Natural killer cell (primary cell): ENCODE results near the genes GPR84 and PYM1.

GRCh38 chr12:54158940-54159578 lies 29.7 kb downstream of the SMUG1 start:
- PRO-cap: no peak

GRCh38 chr12:54306859-54307558 lies 6.2 kb upstream of the NFE2 start:
- PRO-cap: no peak

GRCh38 chr12:54364332-54364985 lies at the start of gene GPR84:
TSS of gene GPR84 (minus strand) at chr12:54364486.
- PRO-cap: no peak

DNA sequence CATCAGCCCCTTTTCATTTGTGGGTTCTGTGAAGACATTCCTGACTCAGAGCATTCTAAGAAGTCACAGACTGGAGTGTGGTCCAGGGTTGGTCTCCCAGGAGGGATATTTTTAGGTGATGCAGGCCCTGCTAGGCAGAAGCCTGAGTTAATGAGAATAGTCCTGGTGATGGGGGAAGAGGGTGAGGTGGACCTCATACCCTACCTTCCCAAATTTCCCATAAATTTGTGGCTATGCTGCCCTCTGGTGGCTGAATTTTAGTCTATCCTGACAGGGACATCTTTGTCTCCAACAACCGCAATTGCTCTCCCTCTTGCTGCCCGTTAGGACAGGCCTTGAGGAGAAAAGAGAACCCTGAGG lies 9.6 kb upstream of the ZNF385A start:
- PRO-cap: no peak

GRCh38 chr12:54406532-54407395 lies 12.3 kb downstream of the ITGA5 start:
- PRO-cap: no peak

- PRO-cap: no peak
Measured at GRCh38 chr12:54415165-54415995, 3.7 kb downstream of the ITGA5 start.

DNA sequence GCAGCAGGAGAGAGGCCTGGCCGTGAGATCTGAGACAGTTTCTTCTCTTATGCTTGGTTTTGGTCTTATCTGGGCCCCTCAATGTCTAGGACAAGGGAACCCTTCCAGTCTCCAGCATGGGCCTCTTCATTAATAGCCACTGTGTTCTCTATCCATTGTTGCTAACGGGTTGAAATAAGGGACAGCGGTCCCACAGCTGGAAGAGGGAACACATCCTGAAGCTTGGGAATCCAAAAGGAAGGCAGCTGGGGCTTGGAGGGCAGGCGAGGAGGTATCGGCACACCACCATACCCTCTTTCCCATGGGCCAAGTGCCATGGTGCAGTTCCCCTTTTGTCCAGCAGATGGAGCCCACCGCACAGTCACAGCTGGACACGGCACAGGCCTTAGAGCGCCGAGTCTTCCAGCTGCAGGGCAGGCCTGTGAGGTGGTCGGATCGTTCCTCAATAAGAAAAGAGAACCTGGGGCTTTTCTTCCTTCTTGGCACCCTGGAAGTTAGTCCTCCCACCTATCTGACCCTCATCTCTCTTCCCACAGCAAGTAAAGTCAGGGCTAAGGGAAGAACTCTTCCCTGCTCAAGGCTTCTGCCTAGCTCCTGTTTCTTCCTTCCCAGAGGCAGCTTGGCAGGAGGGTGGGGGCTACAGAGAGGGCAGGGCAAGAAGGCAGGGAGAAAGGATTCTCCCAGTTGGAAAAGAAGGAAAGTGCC lies 8.8 kb downstream of the PPP1R1A start:
- PRO-cap: no peak

- PRO-cap: no peak
Measured at GRCh38 chr12:54601878-54602525, 13.5 kb upstream of the PPP1R1A start.

DNA sequence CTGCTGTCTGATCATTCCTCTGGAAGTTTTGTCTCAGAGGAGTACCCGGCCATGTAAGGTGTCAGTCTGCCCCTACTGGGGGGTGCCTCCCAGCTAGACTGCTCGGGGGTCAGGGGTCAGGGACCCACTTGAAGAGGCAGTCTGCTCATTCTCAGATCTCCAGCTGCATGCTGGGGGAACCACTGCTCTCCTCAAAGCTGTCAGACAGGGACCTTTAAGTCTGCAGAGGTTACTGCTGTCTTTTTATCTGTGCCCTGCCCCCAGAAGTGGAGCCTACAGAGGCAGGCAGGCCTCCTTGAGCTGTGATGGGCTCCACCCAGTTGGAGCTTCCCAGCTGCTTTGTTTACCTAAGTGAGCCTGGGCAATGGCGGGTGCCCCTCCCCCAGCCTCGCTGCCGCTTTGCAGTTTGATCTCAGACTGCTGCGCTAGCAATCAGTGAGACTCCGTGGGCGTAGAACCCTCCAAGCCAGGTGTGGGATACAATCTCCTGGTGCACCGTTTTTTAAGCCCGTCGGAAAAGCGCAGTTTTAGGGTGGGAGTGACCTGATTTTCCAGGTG lies 34.0 kb downstream of the MUCL1 start:
- PRO-cap: no peak

DNA sequence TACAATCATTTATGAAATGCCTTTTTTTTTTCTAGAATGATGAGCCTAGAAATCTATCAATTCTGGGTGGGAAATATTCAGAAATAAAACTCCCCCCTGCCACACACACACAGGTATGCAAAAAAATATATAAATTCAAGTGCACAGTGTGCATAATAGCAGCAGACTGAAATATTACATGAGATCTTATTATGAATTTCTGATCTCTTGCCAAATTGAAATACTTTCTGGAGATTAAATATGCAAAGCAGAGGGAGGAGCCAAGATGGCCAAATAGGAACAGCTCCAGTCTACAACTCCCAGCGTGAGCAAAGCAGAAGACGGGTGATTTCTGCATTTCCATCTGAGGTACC lies 8.4 kb upstream of the OR6C68 start:
- PRO-cap: no peak

DNA sequence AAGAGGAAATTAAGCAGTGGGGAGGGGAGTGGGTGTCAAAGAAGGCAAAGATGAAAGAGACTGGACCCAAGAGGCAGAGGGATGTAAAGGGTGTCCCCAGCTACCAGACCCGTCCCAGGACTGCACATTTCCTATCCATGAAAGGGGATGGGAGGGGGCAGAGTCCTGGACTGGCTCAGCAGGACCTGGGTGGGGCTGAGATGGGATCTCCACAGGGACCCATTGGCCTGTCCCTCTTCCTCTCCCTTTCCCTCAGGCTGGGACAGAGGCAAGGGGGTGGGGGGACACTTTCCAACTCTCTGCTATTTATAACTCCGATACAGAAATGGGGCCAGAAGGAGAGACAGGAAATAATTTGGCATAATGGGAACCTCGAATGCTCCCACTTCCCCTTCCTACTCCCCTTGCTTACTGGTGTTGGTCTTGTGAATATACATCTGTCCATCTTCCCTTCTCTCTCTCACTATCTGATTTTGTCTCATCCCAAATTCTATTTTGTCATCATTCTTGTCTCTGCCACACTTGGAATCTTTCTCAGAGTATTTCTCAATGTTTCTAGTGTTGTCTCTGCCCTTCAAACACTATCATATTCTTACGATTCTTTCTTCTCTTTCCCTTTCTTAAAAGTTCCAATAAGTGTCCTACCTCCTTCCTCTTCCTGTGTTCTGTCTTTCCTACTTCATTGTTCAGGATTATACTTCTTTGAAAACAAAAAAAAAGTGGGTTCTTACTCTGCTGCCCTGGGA lies 1.1 kb upstream of the ITGA7 start:
- PRO-cap: no peak

- PRO-cap: no peak
Measured at GRCh38 chr12:55828025-55828590, 1.3 kb downstream of the DNAJC14 start.

DNA sequence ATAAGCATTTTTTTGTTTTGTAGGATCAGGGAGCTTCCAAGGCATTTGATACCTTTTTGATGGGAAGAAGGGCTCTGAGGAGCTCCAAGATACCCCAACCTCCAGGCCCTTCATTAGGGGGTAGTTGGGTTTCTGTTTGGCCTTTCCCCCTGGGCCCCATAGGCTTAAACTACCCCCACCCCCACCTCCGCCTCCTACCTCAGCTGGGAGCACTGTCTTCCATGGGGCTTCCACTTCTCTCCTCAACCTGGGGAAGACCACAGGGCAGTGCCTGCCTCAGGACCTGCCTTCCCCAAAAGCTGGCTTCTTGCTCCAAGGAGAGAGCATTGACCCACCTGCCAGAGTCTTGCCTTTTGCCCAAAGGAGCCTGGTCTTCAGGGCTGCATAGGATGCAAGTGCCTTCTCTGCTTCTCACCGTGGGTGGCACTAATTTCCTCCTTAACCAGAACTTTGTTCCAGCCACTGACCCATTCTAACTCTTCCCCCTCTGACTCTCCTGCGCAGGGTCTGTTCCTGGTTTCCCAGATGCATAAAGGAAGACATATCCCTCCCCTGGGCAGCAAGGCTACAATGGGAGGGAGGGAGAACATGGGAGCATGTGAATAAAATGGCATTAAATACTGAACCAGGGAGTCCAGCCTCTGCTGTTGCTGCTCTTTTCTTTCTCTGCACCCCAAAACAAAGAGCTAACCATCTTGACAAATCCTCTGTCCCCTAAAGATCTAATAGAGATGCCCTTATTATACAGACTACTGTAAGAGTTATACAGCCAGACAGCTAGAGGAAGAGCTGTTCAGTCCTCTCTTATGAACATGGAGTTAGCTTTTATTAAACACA lies 6.5 kb upstream of the DNAJC14 start:
- PRO-cap: no peak

- PRO-cap: no peak
Measured at GRCh38 chr12:55909160-55909760, 18.4 kb downstream of the PYM1 start.

DNA sequence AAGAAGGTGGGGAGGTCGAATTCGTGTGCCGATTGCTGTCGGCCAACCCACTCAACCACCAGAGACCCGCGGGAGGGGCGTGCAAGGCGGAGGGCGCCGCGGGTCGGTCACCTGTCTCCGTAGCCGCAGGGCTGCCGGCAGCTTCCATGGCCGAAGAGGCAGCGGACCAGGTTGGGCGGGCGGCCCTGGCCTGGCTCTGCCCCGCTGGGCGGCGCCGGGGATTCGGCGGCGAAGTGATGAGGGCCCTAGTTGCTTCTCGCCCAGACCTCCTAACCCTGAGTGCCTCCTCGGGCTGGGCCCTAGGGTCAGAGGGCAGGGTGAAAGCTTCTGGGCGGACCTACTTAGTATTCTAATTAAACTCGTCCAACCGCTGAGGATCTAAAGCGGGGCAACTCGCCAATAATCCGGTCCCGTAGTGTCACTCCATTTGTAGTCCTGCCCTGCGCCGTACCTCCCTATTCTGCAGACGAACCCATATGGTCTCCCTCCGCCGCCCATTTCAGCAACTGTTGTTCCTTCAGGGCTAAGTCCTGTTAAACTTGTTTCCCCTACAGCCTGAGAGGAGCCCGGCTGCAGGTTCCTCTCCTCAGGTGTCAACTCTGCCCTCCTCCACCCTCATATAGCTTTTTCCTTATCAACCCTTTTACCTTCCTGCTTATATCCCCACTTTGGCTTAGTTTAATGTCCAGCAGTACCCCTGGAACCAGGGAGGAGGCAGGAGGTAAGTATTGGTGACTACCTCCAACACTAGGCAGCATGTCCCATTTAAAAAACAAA lies at the start of gene PYM1:
Gene PYM1 (minus strand): TSS at position 281 of the 777 bp plus-strand sequence.
- PRO-cap: bidirectional peak, plus-strand start at position 458 of the sequence, minus-strand start at position 281 of the sequence

DNA sequence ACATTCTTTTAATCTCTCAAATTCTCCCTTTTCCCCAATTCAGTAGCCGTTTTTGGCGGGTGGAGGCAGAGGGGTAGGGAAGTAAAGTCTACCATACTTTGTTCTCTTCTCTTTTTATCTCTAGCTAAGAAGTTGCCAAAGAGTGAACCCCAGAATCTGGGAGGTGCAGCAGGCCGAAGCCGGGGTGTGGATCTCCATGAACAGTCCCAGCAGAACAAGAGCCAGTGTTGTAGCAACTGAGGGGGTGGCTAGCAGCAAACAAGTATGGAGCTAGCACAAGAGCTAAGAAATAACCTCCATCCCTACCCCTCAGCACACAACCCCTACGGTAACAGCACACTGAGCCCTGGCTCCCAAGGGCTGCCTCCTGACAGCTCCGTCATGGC lies 5.1 kb upstream of the SUOX start:
- PRO-cap: no peak

DNA sequence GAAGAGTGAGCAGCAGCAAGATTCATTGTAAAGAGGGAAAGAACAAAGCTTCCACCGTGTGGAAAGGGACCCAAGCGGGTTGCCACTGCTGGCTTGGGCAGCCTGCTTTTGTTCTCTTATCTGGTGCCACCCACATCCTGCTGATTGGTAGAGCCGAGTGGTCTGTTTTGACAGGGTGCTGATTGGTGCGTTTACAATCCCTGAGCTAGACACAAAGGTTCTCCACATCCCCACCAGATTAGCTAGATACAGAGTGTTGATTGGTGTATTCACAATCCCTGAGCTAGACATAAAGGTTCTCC lies 2.5 kb downstream of the SUOX start:
- PRO-cap: no peak

DNA sequence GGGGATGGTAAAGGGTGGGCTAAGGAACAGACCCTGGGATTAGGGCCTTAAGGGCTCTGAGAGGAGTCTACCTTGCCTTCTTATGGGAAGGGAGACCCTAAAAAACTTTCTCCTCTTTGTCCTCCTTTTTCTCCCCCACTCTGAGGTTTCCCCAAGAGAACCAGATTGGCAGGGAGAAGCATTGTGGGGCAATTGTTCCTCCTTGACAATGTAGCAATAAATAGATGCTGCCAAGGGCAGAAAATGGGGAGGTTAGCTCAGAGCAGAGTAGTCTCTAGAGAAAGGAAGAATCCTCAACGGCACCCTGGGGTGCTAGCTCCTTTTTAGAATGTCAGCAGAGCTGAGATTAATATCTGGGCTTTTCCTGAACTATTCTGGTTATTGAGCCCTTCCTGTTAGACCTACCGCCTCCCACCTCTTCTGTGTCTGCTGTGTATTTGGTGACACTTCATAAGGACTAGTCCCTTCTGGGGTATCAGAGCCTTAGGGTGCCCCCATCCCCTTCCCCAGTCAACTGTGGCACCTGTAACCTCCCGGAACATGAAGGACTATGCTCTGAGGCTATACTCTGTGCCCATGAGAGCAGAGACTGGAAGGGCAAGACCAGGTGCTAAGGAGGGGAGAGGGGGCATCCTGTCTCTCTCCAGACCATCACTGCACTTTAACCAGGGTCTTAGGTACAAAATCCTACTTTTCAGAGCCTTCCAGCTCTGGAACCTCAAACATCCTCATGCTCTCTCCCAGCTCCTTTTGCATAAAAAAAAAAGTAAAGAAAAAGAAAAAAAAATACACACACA lies 4.4 kb upstream of the RPS26 start:
- PRO-cap: no peak

- PRO-cap: no peak
Measured at GRCh38 chr12:56042777-56043204, 1.1 kb downstream of the RPS26 start.

- PRO-cap: no peak
Measured at GRCh38 chr12:56085020-56085471, 5.1 kb downstream of the ERBB3 start.